Camera-type eye (tissue), 1 donor: ENCODE data around the genes BEST1, SCGB2A1 and ASRGL1.

GRCh38 chr11:61498648-61499293 lies 9.8 kb upstream of the LRRC10B start:
- RAMPAGE, long total RNA, result no peak

GRCh38 chr11:61586733-61587299 lies 5.9 kb upstream of the SYT7 start:
- RAMPAGE, long total RNA, result no peak

GRCh38 chr11:61600754-61601155 lies 19.9 kb upstream of the SYT7 start:
- RAMPAGE, long total RNA, result no peak

GRCh38 chr11:61764299-61764938 lies 12.0 kb downstream of the MYRF start:
- RAMPAGE, long total RNA, result no peak

DNA sequence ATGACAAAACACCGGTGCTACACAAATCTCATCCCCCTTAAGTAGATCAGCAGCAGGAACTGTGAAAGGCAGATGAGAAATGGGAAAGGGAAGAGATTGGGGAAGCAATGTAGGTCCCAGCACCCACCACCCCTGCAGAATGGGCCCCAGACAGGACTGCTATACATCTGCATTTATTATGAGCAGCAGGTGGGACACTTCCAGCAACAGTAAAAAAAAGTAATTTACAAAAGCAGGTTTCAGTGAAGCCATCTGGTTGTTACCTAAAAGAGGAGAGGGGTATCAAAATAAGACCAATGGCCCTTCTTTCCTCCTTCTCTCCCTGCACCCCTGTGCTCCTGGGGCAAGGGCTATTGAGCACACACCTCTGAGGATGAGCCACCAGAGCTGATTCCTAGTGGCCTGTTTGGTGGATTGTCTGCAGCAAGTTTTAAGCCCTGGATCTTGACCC lies 3.4 kb downstream of the TMEM258 start:
- RAMPAGE, long total RNA, result no peak

- RAMPAGE, long total RNA, result no peak
These were observed 10.7 kb downstream of the FEN1 start for GRCh38 chr11:61803020-61804109.

- RAMPAGE, long total RNA, result no peak
These were observed 6.1 kb downstream of the FADS1 start for GRCh38 chr11:61810575-61811219.

DNA sequence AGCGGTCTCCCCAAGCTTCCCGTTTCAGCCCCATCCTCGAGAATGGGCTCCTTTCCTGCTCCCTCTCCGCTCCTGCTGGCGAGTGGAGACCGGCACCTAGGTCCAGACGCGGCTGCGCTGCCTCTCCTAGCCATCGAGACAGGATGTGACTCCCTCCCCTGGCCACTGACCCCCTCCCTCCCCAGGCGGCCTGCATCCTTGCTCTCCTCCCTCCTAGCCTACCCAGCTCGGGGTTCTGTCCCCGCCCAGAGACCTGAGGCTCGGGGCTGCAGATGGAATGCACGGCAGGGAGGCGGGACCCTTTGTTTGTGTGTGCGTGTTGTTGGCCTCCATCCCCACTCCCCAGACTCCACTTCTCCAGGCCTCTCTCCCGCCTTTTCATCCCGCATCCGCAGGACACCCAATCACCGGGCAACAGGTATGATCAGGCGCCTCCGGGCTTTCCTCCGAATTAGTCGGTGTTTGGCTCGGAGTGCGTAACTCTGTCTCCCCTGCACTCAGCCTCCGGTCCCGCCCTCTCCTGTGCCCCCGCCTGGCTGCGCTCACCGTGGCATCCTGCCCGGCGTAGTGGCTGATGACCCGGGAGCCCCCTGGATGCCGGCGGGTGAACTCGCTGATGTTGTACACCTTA lies 679 bp downstream of the FADS1 start:
- RAMPAGE, long total RNA, result no peak

- RAMPAGE, long total RNA, result no peak
These were observed 5.5 kb downstream of the FADS2 start for GRCh38 chr11:61833465-61834043.

DNA sequence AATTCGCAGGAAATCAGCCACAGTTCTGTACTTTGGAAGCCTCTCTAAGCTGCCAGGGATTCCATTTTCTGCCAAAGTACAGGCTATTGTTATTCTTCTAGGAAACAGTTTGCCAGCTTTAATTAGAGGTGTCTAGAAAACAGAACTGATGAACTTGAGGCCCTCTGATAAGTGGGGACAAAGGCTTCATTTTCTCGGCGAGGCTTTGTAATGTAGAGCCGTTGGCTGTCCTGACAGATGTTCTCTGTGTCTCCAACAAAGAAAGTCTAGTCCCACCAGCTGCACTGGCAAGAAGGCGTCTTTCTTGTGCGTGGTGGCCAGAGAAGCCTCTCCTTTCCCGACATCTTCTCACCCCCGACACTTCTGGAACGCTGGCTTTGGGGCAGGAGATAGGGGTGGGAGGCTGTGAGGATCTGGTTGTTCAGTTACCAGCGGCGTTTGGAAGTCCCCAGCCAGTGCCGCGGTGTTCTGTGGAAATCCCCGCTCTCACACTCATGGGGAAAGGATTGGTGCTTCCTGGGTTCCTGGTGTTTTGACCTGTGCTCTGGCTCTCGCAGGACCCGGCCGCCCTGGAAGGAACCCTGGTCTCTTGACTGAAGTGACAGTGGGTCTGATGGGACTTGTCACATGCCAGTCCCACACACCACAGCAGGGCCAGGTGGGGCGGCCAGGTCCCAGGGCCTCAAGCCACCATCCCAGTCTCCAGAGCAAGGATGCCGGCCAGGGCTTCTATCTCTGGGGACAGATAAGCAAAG lies 23.1 kb downstream of the FADS2 start:
- RAMPAGE, long total RNA, result no peak

- RAMPAGE, long total RNA, result no peak
These were observed 7.8 kb upstream of the FADS3 start for GRCh38 chr11:61898881-61899725.

GRCh38 chr11:61949136-61950533 lies at the start of gene BEST1:
Gene BEST1 (plus strand): TSS chr11:61950351.
- RAMPAGE, long total RNA, result start-site peak on the plus strand at chr11:61950353-61950397, 125 reads

GRCh38 chr11:61958882-61959365 lies 8.5 kb downstream of the FTH1 start:
- RAMPAGE, long total RNA, result no peak

DNA sequence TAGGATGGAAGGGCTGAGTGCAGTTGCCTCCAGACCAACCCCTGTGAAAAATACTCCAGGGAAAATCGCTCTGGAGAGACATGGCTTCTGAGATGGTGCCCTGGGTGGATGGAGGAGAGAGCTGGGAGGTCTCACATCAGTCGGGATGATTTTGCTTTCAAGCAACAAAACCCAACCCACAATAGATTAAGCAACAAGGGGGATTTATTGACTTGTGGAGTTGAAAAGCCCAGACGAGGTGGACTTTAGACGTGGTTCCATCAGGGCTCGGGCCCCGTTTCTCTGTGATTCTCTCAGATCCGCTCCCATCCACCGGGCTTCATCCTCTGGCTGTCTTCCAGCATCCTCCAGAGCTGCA lies 13.2 kb upstream of the FTH1 start:
- RAMPAGE, long total RNA, result no peak

DNA sequence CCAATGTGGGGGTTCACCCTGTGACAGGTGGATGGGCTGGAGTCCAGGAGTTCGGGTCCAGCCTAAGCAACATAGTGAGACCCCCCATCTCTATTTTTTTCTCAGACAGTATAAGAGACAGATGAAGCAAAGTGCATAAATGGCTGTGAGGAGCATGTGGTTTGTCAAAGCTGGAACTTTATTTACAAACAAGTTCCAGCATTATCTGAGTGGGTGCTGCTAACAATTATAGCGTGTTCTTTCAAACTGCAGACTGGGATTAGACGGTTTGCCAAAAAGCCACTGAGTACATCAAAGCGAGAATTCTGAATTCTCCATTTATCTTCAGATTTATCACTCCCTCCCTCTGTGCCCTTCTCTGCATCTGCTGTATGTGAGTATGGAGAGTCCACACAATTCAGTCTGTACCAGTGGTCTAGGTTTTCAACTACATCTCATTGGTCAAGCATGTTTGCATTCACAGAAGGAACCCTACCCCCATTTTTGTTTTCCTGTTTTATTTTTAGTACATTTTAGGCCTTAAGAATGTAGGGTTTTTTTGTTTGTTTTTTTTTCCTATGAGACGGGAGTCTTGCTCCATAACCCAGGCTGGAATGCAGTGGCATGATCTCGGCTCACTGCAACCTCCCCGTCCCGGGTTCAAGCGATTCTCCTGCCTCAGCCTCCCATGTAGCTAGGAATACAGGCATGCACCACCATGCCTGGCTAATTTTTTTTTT lies 18.1 kb upstream of the INCENP start:
- RAMPAGE, long total RNA, result no peak

DNA sequence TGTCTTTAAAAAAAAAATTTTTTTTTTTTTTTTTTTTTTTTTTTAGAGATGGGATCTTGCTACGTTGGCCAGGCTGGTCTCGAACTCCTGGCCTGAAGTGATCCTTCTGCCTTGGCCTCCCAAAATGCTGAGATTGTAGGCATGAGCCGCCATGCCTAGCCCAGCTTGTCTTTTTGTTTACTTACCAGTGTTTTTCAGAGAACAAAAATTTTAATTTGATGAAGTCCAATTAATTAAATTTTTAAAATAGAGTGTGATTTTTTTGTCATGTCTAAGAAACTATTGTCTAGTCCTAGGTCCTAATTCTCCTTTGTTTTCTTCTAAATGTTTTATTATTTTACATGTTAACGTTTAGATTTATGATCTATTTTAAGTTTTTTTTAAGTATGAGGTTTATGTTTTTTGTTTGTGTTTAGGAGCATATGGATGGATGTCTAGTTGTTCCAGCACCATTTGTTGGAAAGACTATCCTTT lies 29.9 kb downstream of the INCENP start:
- RAMPAGE, long total RNA, result no peak

DNA sequence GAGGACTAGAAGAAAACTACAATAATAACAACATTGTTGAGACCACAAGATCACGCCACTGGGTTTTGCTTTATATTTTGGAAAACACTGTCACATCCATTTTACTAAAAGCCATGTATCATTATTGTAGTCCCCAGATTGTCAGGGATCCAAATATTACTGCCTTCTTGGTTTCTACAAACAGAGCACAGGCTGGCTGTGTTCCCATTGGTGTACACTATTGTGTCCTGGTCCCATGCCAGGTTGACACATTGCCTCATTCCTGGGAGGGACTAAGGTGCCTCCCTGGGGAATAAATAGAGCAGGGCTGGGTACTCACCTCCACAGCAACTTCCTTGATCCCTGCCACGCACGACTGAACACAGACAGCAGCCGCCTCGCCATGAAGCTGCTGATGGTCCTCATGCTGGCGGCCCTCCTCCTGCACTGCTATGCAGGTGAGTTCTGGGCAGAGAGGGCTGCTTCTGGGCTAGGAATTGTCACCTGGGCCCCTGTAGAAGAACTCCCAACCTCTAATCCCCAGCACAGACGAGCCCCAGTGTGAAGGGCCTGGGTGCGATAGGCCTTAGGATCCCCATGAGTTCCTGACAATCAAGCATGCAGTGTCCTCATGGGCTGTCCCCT lies at the start of gene SCGB2A1:
Gene SCGB2A1, plus strand, starts transcription at position 324 of the 624 bp plus-strand sequence.
- RAMPAGE, long total RNA, result no peak

- RAMPAGE, long total RNA, result no peak
These were observed at the start of gene ASRGL1 for GRCh38 chr11:62337019-62338225. Gene ASRGL1 (plus strand): TSS chr11:62337448.

- RAMPAGE, long total RNA, result no peak
These were observed 33.7 kb downstream of the ASRGL1 start for GRCh38 chr11:62370714-62371534.

GRCh38 chr11:62399067-62399492 lies 19.8 kb upstream of the SCGB1A1 start:
- RAMPAGE, long total RNA, result no peak